Skeletal muscle satellite cell (primary cell): ENCODE measurements around the genes MYO1F, MBD3L1, OR7D4, ZNF266 and RAVER1.

- CAGE, long polyA plus RNA = no peak
Observed at GRCh38 chr19:8577123-8577838, at the start of gene MYO1F. Gene MYO1F (minus strand): TSS chr19:8577442.

GRCh38 chr19:8822767-8823296 is 9.3 kb downstream of the ZNF558 start:
- CAGE, long polyA plus RNA = no peak

DNA sequence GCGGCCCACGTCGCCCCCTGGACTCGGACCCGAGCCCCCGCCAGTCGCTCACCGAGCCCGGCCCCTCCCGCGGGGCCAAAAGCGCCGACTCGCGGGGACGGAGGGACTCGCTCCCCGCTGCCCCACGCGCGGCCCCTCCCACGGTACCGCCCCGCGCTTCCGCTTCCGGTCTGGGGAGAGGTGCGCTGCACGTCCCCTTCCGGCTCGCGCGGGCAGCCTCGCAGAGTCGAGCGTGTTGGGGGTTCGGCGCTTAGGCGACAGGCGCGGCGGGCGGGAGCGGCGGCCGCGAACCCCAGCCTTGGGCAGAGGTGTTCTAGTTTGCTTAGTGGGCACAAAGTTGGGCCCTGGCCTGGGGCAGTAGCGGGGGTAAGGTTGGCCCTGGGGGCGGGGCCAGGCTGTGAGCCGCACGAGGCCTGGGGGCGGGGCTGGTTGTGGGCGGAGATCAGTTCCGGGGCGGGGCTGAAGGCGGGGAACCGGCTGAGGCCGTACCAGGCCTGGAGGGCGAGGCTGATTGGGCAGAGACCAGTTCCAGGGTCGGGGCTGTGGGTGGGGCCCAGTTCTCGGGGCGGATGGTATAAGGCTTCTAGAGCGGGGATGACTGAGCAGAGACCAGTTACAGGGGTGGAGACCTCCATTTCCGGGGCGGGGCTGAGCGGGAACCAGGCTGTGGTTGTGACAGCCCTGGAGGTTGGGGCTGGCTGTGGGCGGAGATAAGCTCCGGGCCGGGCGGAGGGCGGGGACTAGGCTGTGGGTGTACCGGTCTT is at the start of gene MBD3L1:
TSS of gene MBD3L1 (plus strand) at position 221 of the 764 bp plus-strand sequence.
- CAGE, long polyA plus RNA = no peak

DNA sequence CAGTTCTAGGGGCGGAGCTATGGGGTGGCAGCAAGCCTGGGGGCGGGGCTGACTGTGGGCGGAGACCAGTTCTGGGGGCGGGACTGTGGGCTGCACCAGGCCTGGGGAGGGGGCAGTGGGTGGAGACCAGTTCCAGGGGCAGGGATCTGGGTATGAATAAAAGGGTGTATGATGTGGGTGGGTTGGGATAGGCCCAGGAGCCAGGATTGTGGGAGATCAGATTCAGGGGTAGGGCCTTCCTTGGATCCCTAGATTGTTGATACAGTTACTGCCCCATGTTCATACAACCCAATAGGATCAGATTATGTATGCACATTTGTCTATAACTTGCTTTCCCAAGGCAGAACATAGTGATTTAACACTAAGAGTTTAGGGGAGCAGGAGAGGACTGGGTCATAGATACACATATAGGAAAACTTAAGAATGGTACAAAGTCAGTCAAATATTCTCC is 795 bp downstream of the MBD3L1 start:
- CAGE, long polyA plus RNA = no peak

DNA sequence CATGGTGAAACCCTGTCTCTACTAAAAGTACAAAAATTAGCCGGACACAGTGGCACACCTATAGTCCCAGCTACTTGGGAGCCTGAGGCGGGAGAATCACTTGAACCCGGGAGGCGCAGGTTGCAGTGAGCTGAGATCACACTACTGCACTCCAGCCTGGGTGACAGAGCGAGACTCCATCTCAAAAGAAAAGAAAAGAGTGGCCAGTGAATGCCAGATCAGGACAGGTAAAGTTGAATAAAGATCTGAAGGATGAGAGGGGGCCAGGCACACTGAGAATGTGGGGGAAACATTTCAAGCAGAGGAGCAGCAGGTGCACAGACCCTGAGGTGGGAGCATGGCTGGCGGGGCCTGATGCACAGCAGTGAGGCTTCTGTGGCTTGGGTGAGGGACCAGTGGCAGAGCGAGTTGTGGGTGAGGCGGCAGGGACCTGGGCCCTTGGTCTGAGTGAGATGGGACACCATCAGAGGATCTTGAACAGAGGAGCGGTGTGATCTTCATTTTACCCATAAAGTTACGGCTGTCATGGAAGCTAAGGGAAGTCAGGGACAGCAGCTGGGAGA is 9.2 kb downstream of the ZNF317 start:
- CAGE, long polyA plus RNA = no peak

DNA sequence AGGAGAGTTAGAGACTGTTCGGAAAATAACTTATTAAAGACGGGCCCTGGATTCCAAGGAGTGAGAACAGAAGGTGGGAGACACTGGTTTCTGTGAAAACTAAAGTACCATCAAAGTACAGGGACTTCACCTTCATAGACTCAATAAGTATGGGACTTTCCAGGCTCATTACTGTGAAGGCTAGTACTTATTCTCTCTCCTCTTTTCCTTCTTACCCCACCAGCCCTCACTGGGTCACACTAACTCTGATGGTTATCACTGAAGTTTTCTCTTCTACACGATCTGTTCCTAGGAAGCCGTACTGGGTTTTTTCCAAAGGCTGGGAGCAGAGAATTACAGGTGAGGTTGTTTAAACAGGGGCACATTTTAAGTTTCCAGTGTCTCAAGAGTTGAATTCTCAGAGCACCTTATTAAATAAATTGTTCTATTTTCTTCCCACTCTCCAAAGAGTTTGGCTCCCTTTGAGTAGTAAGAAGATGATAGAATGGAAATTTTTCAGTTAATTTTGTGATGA is at the start of gene OR7D4:
TSS of gene OR7D4 (minus strand) at position 297 of the 514 bp plus-strand sequence.
- CAGE, long polyA plus RNA = no peak

DNA sequence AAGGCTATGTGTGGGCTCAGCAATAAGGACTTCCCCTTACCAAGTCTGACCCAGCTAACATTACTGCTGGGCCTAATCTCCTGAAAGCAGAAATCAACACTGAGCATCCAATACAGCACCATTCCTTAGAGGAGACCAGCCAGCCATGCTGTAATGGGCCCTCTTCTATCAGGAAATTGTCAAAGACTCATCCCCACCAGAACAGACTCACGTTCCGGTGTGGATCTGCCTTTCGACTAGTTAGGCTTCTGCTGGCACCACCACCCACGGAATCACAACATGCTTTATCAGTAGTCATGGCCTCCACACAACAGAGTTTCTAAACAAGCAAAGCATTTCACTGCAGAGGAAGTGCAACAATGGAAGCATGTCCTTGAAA is 12.3 kb downstream of the ZNF266 start:
- CAGE, long polyA plus RNA = no peak

- CAGE, long polyA plus RNA = no peak
Observed at GRCh38 chr19:9434805-9436169, at the start of gene ZNF266. Gene ZNF266 (minus strand): TSS chr19:9435573.

DNA sequence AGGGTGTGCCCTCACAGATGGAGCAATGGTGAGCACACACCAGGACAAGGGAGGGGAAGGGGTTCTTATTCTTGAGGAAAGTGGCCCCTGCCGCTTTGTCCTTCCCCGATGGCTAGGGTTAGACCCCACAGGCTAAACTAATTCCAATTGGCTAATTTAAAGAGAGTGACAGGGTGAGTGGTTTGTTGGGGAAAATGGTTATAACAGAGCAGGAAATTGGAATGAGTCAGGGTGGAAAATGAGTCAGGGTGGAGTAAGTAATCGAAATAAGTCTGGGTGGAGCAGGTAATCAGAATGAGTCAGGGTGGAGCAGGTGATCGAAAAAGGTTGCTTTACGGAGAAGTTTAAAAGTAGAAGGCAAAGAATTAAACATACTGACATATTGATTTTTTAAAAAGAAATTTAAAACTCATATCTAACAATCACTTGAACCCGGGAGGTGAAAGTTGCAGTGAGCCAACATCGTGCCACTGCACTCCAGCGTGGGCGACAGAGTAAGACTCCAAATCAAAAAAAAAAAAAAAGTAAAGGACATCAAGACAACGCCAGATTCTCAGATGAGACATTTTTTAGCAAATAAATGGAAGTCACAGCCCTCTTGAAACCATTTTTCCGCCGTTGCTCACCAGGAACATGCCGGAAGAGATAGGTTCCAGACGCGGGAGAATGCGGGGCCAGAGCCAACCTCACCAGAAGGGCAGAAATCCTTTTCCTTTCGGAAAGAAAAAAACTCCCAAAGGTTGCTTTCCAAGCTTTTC is 715 bp downstream of the ZNF562 start:
- CAGE, long polyA plus RNA = no peak

GRCh38 chr19:9675284-9675800 is 442 bp upstream of the ZNF562 start:
- CAGE, long polyA plus RNA = no peak

GRCh38 chr19:9791546-9792620 is 23.3 kb upstream of the ZNF846 start:
- CAGE, long polyA plus RNA = no peak

DNA sequence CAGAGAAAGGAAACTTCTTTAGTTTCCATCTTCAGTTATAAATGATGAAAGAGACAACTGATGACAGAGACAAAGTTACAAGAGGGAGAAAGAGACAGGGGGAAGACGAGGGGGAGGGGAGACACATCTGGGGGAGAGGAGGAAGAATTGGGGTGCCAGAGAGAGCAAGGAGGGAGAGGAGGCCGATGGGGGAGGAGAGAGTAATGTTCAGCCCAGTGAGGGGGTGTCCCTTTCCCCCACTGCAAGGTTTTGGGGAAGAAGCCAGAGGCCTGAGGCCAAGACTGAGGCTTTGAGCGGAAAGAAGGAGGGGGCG is 699 bp upstream of the PPAN start:
- CAGE, long polyA plus RNA = no peak

- CAGE, long polyA plus RNA = no peak
Observed at GRCh38 chr19:10239168-10239515, 8.0 kb upstream of the S1PR2 start.

- CAGE, long polyA plus RNA = no peak
Observed at GRCh38 chr19:10316892-10317905, 1.4 kb upstream of the FDX2 start.

DNA sequence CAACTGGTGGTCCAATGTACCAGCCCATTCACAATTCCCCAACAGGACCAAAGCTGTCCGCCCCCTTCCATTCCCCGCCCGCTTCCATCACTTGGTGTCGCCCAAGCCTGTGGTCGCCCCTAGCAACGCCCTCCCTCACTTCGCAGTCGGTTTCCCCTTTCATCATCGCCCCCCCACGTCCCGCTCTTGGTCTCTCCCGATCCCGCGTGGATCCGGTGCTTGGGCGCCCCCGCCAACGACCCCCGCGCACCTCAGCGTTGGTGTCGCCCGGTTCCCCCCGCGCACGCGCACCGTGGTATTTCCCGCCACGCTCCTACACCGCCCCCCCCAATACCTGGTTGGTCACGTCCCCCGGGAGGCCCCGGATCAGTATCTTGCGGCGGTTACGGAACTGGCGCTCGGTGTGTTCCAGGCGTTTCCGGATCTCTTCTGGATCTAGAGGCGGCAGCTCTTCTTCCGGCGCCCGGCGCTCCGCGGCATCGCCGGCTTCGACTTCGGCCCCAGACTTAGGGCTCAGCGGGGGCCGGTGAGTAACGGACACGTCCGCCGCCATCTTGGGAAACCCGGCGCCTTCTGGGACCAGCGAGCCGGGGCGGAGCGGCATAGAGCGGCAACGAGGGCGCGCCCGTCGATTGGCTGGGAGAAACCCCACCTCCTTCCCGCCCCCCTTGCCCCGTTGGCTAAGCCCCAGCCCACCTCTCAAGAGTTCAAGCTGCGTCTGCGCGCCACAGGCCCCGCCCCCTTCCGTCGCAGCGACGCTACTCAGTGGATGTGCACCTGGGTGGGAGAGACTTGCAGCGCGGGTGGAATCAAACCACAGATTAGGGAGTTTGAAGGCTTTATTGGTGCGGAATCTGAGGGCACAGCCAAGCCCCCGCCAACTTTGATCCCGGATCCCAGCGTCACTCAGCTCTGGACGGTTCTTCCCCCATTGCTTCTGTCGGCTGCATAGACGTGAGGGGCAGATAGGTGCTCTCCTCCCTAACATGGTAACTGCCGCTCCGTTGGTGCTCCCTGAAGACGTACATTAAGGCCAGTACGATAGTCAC is at the start of gene RAVER1:
TSS of gene RAVER1 (minus strand) at position 575 of the 1,049 bp plus-strand sequence.
- CAGE, long polyA plus RNA = start-site peak on the minus strand centred at position 576 of the sequence, 11 bp wide, 71 and 59 reads in 2 replicates

DNA sequence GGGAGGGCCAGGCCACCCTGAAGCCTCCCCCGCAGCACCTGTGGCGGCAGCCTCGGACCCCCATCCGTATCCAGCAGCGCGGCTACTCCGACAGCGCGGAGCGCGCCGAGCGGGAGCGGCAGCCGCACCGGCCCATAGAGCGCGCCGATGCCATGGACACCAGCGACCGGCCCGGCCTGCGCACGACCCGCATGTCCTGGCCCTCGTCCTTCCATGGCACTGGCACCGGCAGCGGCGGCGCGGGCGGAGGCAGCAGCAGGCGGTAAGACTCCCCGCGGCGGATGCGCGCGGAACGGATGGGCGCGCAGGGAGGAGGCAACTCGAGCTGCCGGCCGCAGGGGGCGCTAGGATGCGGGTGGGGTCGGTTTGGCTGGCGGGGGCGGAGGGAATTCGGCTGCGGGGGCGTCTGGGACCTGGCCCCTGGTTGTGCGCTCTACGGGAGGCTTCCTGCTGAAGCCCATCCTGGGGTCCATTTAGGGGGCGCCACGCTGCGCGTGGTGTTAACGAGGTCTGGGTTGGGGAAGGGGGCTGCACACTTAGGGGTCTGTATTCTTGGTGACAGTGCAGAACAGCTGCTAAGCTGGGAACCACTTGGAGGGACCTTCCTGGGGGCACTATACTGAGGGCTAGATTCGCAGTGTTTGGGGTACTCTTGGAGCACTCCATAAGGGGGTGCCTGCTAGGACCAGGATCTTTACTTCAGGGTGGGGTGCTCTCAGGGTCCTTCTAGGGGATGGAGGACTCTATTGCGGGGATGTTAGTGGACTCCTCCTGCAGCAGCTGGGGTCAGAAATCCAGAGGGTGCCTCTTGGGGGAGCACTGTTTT is 698 bp downstream of the PDE4A start:
- CAGE, long polyA plus RNA = no peak

GRCh38 chr19:10423495-10423921 is 3.2 kb downstream of the PDE4A start:
- CAGE, long polyA plus RNA = no peak

GRCh38 chr19:10478321-10479585 is 24.4 kb downstream of the KEAP1 start:
- CAGE, long polyA plus RNA = no peak

DNA sequence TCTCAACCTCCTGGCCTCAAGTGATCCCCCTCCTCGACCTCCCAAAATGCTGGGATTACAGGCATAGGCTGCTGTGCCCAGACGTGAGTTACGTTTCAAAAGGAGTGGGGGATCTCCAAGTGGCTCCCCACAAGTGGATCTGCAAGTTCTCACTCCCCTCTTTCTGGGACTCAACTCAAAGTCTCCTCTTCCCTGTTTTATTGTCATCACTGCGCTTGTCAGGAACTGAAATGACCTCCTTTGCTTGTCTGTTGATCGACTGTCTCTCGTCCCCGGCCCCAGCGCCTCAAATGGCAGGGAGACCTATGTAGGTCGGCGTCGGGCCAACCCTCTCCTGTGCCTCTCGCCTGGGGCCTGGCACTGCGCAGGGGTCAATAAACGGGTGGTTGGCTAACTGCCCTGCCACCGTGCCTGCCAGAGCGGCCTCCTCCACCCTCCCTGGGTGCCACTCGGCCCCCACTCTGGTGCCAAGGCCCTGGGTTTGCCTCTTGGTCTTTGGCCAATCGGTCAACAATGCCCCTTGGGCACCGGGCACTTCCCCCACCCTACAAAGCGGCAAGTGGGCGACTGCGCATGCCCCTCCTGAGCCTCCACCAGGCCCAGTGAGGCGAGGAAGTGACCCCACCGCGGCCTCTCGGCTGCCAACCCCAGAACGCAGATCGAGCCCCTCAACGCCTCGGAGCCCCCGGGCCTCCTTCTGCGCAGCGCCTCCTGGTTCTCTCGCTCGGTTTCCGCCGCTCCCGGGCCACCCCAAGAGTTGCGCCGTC is 1.2 kb downstream of the KEAP1 start:
- CAGE, long polyA plus RNA = no peak

GRCh38 chr19:10513882-10514460 is 3.3 kb downstream of the S1PR5 start:
- CAGE, long polyA plus RNA = no peak